Duodenum (tissue), 1 donor: ENCODE measurements around a stretch of chr9.

GRCh38 chr9:95055131-95055651, 262.3 kb downstream of the FANCC start:
- PRO-cap = no peak

- PRO-cap = no peak
Measured at GRCh38 chr9:95077147-95077636, 240.3 kb downstream of the FANCC start.

DNA sequence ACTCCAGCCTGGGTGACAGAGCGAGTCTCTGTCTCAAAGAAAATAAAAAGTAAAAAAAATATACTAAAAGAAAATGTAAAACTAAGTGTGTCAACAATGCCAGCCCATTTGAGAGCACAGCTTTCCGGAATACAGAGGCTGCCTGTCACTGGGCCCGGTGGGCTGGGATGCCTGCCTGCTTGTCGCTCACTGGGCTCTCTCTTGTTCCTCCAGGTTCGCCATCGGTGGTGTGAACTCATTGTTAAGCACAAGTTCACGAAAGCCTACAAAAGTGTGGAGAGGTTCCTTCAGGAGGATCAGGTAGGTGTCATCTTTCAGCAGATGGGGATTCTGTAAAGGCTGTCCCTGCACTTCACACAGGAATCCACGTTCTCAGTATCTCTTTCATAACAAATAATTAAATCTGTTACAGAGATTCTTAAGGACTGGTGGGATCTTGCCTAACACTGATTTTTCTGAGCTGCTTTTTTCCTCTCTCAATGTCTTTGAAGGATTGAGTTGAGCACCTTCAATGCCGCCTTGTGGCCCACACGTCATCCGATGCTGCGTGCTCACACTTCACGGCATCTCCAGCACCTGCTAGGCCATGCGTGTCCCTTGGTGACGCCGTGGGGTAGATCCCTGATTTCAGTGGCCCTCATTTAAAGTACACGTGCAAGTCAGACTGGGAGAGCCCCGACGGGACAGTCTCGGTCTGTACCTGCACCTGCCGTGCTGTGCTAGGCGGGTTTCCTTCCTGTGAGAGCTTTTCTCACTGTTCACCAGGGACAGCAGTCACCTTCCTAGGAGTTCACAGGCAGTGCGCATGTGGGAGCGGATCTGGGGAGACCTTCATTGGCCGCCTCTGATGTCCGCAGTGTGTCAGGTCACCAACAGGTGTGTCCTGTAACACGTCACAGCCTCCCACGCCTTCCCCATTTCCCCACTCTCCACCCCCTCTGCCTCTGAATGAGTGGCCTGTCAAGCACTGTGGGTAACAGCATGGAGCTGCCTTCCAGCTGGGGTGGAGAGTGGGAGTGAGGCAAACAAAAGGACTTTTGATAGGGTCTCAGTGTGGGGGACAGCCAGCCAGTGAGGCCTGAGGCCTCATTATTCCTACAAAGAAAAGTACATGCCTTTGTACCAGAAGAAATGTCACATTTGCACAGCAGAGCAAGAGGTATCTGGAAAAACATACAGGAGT, 236.6 kb downstream of the FANCC start:
- PRO-cap = no peak

DNA sequence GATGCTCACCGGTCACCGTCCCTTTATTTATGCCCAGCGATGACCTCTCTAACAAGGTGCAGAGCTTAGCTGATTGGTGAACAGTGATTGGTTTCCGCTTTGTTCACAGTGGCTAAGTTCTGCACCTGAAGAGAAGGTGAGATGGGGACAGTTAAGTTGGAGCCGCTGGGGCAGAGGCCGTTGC, 232.2 kb downstream of the FANCC start:
- PRO-cap = no peak

GRCh38 chr9:95088752-95089699, 228.5 kb downstream of the FANCC start:
- PRO-cap = no peak

DNA sequence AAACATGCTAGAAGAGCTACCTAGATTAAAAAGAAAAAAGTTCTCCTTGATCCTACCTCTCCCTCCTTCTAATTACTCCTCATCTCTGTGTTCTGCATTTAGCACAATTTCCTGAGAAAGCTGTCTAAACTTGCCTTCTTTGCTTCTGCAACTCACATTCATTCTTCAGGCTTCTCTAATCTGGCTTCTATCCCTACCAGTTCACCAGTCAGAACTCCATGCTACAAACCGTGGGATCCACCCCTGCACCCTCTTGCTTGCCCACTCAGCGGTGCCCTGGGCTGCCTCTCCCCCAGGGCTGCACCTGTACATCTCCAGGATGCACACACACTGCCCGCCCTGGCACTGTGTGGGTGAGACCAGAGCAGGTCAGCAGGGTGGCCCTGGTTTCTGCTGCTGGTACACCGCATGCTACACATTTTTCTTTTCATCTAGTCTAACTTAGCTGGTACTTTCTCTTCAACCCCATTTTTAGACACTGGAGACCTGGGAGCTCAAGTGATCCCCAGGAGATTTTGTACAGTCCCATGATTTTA, 127.1 kb downstream of the FANCC start:
- PRO-cap = no peak

DNA sequence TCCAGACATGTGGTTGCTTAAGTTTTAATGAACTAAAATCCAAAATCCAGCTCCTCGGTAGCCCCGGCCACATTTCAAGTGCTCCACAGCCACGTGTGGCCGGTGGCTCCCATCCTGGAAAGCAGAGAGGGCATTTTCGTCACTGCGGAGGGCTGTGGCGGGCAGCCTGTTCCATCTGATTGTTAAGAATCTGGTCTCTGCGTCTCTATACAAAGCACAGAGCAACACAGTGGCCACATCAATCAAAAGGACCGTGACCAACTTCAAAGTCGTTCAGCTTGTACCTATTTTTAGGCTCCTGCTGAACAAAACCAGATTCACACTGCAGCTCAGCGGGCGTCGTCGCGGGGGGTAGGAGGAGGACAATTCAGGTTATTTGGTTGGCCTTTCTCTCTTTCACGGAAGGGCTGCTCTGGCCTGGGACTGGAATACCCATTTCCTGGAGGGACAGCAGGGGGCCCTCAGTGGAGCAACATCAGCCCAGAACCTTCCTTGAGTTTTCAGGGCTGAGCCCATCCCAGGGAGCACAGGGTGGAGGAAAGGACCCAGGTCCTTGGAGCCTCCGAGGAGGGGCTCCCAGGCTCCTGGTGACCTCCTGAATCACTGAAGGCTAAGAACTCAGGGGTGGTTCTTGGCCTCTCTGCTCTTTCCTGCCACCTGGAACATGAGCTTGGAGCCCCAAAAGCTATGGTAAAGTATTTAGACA, 61.0 kb downstream of the PTCH1 start:
- PRO-cap = no peak

DNA sequence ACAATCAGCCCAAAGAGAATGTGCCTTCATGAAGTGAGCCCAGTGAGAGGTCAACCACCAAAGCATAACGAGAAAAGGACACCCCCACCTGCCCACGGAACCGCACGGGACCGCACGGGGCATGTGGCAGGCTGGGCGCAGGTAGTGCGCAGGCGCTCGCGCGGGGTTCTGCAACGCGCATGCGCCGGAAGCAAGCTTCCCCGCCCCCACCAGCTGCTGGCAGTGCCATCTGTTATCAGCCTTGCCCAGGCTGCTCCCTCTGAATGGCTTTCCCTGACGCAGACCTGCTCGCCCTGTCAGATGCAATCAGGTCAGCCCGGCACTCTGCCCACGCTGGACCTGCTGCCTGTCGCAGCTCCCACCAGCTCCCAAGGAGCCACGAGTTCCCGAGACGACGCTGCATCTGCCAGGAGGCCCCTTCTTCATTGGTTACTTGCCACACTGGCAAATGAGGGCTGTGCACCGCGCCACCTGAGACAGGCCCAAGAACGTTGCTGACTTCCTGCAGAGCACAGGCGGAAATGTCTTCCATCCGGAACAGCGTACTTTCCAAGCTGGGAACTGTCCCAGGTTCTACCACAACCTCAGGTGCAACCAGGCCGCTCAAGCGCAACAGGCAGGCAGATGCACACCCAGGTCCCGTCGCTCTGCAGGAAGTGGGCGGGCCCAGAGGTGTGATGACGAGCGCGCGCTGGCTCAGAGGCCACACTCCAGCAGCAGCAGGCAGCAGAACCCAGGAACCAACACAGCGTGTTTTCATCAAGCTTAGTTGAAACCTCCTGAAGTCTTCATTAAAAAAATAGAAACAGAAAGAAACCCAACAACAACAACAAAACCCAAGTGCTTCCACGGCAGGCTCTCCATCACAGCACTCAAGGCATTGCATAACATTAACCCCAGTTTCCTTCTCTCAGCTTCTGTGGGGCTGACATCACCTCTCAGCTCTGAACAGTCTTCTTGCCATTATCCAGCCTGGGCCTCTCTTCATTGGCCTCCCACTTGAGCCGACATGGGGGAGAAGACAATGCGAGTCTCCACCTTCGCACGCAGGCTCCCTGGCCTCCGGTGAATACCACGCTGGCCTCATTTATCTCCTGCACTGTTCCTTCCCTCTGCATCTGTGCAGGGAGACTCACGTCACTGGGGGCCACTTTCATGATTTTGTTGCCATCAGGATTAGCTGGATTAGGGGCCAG, 14.7 kb downstream of the PTCH1 start:
- PRO-cap = bidirectional peak, plus-strand start at position 722 of the sequence, minus-strand start at position 609 of the sequence

DNA sequence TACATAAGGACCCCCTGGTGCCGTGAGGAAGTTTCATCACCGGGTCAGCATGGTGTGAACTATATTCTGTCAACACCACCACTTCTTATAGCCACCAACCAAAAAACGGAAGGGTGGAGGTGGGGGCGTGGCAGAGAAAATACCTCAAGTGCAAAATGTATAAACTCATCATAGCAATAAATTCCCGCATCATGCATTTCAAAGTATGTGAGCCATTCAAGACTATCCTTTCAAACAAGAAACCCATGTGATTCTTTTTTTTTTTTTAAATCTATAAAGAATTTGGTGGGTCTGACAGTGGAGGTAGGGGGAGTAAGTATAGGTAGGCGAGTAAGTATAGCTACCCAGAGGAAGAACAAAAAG, 13.9 kb downstream of the PTCH1 start:
- PRO-cap = no peak

- PRO-cap = no peak
Measured at GRCh38 chr9:95570203-95570755, 61.2 kb upstream of the PTCH1 start.

DNA sequence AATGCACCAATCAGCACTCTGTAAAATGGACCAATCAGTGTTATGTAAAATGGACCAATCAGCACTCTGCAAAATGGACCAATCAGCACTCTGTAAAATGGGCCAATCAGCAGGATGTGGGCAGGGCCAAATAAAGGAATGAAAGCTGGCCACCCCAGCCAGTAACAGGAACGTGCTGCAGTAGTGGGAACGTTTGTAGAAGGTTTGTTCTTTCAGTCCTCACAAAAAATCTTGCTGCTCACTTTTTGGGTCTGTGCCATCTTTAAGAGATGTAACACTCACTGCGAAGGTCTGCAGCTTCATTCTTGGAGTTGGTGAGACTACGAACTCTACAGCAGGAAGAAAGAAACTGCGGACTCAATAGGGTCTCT, 145.7 kb upstream of the ERCC6L2 start:
- PRO-cap = no peak

- PRO-cap = no peak
Measured at GRCh38 chr9:95879916-95880348, 4.4 kb downstream of the ERCC6L2 start.

- PRO-cap = unidirectional peak, plus-strand start at chr9:96020931
Measured at GRCh38 chr9:96020598-96021063, 145.1 kb downstream of the ERCC6L2 start.

DNA sequence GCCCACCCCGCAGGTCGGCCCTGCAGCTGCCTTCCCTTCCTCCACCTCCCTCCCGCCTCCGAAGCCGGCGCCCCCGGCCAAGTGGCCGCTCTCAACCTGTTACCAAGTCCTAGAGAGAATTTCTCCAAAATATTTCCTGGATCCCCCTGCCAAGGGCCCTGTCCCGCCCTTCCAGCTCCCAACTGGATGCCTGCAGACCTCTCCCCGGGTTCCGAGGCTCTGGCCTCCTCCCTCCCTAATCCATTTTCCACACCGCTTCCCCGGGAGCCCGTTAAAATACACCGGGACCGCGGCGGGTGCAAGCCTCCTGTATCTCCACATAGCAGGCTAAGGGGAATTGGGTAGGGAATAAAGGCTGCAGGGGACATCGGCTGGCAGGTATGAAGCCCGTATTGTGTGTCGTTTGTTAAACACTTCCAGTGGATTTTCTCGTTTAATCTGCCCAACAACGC, 146.5 kb downstream of the ERCC6L2 start:
- PRO-cap = no peak

DNA sequence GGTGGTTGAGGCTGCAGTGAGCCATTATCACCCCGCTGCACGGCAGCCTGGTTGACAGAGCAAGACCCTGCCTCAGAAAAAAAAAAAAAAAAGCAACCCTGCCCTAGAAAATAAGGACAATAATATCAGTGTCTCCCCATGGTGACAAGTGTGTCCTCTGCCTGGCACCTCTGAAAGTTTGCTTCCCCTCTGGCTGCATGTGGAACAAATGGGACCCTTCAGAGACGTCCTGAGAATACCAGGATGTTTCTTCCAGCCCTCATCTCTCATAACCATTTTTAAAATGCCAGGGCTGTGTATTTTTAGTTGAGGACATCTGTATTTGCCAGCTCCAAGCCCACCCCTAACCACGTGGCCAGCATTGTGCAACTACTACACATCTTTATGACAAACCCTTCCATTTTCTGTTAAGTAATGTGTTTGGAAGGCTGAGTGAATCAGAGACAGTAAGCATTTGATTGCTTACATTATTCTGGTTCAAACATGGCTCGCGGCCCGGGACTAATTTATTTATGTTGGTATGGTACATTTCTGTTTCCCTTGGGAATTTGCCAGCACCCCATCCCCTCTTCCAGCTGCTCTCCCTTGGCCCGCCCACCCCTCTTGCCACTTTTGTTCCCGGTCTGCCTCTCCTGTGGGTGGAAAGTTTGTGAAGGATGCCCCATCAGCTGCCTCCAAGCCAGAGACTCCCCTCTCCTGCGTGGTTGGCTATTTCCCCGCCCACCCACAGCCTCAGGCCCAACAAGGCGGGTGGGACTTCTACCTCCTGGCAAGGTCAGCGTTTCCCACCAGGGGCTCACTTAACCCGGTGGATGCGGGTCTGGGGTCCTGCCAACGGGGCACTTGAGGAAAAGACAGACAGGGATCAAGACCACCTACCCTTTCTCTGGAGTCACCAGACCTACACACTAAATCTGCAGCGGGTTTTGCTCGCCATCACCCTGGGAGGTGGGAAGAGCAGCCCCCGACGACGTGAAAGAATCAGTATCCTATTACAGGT, 162.3 kb downstream of the HSD17B3 start:
- PRO-cap = no peak

DNA sequence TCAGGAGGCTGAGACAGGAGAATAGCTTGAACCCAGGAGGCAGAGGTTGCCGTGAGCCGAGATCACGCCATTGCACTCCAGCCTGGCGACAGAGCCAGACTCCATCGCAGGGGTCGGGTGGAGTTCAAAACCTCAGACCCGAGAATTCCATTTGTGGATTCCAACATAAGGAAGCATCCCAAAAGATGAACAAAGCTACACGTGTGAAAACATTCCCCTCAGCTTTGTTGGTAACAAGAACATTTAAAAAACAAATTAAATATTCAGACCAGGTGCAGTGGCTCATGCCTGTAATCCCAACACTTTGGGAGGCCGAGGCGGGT, 9.4 kb upstream of the SLC35D2 start:
- PRO-cap = unidirectional peak, plus-strand start at position 137 of the sequence

DNA sequence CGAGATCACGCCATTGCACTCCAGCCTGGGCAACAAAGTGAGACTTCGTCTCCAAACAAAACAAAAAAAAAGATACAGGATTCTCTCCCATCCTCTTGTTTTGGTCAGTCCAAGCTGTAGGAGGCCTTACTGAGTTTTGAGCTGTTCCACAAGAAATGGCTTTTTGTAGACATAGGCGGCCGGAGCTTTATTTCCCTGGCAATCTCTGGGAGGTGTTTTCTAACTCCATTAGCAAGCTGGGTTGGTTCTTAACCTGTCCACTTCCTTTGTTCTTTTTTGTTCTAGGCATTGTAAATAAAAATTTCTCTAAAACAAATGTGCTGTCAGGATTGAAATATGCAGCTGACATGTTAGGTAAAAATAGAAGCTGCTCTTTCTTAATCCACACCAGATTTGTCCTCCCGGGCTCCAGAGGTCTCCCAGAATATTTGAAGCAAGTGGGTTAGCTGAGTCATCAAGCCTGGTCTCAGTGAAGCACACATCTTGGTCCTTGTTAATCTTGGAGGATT, 36.2 kb downstream of the HABP4 start:
- PRO-cap = no peak

DNA sequence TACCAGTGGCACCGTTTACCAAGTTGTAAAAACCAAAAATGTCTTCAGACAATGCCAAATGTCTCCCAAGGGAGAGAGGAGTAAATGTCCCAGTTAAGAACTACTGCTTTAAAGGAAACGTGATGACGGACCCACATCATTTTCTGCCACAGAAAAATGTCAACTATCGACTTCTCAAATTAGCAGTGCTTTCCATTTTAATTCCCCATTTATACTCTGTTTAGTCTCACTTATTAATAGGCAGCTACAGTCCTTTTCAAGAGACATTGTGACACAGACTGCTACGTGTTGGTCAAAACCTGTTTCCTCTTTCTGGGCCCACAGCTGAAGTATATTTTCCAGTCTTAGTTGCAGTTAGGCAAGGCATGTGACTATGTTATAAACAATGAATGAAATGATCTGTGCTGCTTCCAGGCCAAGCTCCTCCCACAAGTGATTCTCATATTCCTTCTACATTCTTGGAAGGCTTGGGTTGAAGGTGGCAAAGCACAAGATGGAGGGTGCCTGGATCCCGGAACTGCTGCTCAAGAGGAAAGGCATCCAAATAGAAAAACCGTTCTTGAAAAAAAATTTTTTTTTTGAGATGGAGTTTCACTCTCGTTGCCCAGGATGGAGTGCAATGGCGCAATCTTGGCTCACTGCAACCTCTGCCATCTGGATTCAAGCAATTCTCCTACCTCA, 8.7 kb downstream of the PRXL2C start:
- PRO-cap = no peak

GRCh38 chr9:96654300-96655195, 569 bp downstream of the PRXL2C start:
- PRO-cap = unidirectional peak, plus-strand start at chr9:96654605; bidirectional peak, plus-strand start at chr9:96654956, minus-strand start at chr9:96654934

DNA sequence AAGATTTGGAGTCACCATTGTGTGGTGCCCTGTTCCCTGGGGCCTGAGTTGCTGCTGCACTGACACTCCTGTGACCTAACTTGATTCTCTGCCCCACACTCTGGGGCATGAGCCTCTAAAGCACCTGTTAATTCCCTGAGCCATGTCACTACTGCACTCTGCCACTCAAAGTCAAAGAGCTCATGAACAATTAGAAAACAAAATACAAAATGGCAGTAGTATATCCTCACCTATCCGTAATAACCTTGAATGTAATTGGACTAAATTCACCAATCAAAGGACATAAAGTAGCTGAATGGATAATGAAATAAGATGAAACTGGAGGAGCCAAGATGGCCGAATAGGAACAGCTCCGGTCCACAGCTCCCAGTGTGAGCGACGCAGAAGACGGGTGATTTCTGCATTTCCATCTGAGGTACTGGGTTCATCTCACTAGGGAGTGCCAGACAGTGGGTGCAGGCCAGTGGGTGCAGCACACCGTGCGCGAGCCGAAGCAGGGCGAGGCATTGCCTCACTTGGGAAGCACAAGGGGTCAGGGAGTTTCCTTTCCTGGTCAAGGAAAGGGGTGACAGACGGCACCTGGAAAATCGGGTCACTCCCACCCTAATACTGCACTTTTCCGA, 18.9 kb upstream of the ZNF510 start:
- PRO-cap = no peak